Peyer's patch (tissue), 4 donors: Measurements from ENCODE around the gene TXLNB.

GRCh38 chr6:137875012-137875770 is 8.1 kb downstream of the TNFAIP3 start:
- PRO-cap = no peak
- RAMPAGE, long total RNA, 4 experiments = no peak in any of the 4 experiments

- PRO-cap = no peak
- RAMPAGE, long total RNA, 4 experiments = no peak in any of the 4 experiments
Observed at GRCh38 chr6:137982364-137982781, 115.3 kb downstream of the TNFAIP3 start.

GRCh38 chr6:138013851-138014502 is 93.2 kb downstream of the PERP start:
- PRO-cap = no peak
- RAMPAGE, long total RNA, 4 experiments = no peak in any of the 4 experiments

- PRO-cap = no peak
- RAMPAGE, long total RNA, 4 experiments = no peak in any of the 4 experiments
Observed at GRCh38 chr6:138485851-138486309, 13.4 kb downstream of the NHSL1 start.

DNA sequence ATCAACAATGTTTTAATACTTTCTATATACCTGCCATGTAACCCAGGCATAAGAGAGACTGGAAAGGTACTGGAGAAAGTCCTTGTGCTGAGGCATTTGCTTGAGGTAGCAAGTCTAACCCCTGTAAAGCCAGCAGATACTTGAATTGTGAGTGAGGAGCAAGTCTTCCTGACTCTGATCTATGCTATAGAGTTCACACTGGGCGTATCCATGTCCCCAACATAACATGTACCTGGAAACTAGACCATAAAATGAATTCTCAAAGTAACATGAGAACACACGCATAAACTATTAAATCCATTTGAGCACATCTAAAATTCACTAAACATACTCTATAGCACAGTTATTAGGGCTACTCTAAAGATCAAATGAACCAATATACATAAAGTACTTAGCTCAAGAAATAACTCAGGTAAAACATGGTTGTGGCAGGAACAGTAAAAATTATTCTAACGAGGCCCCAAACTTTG is 2.0 kb downstream of the NHSL1 start:
- PRO-cap = unidirectional peak, minus-strand start at position 181 of the sequence
- RAMPAGE, long total RNA, 4 experiments = no peak in any of the 4 experiments

DNA sequence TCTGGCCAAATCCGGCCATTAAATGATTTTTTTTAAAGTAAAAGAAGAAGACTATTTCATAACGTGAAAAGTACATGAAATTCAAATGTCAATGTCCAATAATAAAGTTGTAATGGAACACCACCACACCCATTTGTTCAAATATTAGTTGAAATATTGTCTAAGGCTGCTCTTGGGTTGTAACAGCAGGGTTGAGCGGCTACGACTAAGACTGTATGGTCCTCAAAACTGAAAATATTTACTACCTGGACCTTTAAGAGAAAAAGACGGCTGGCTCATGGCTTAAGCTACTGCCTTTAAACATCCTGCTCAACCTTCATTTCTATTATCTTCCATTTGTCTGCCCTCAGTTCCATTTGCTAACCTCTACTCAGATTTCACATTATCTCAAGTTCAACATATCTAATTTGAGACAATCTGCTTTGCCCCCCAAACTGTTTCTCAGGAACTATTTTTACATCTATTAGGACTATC is 4.2 kb upstream of the NHSL1 start:
- PRO-cap = unidirectional peak, plus-strand start at position 175 of the sequence
- RAMPAGE, long total RNA, 4 experiments = no peak in any of the 4 experiments

GRCh38 chr6:138540354-138540947 is 41.2 kb upstream of the NHSL1 start:
- PRO-cap = no peak
- RAMPAGE, long total RNA, 4 experiments = no peak in any of the 4 experiments

GRCh38 chr6:138571240-138571586 is 71.9 kb upstream of the NHSL1 start:
- PRO-cap = no peak
- RAMPAGE, long total RNA, 4 experiments = no peak in any of the 4 experiments

DNA sequence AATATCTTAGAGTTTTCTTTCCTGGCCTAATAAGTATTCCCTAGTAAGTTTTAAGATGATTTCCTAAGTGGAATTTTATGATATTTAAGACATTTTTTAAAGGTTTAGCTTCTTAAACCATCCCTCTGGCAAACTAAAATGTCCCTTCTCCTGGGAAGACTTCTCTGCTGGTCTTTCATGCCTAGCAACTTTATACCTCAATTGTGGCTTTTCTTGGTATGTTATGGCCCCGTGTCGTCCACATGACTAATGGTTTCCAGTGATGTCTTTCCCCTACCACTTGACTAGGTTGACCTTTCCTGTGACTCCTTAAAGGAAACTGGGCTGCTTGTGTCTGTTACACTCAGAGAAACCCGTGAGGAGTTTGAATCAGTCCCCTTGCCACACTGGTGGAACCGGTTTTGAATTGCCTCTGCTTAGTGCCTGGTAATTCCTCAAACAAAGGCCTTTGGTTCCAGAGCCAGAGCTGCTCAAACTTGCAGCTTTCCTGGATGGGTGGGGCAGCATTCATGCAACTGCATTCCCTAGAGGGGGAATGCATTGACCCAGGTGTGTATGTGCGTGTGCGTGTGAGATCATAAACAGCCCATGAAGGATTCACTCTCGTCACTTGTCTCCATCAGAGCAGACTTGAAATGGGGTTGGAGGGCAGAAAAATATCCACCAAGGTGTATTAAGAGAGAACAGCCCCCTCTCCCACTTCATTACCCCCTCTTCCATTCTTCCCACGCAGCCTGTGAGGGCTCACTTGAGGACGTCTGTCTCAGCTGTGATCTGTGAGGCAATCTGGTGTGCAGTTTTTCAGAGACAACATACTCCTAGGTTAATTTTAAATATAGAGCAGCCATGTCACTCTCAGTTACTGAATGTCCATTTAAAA is 22.0 kb downstream of the ECT2L start:
- PRO-cap = no peak
- RAMPAGE, long total RNA, 4 experiments = no peak in any of the 4 experiments

DNA sequence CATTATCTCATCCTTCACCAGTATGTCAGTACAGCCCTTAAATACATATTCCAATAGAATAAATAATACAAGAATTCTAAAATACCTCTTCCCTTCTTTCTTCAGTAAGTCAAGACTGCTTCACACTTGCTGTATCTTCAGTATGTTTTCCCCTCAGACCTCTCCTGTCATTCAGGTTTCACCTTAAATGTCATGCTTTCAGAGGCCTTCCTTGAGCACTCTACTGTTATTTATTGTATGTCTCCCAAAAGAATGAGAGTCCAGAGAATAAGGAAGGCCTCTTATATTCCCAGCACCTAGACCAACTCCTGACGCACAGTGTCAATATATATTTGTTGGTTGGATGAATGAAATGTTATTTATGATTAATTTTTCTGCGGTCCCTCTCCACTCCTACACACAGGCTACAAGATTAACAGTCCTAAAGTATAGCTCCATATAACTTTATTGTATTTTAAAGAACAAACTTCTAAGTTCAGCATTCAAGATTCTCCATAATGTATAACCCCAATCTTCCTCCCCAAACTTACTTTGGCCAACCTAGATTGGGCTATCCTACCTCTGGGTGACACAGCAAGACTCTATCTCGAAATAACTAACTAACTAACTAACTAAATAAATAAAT is 25.4 kb downstream of the REPS1 start:
- PRO-cap = no peak
- RAMPAGE, long total RNA, 4 experiments = start-site peak on the minus strand in 2 of 4 experiments, centred at position 221 of the sequence, 8 to 11 reads per replicate

GRCh38 chr6:138971156-138971502 is 16.9 kb downstream of the REPS1 start:
- PRO-cap = no peak
- RAMPAGE, long total RNA, 4 experiments = no peak in any of the 4 experiments

DNA sequence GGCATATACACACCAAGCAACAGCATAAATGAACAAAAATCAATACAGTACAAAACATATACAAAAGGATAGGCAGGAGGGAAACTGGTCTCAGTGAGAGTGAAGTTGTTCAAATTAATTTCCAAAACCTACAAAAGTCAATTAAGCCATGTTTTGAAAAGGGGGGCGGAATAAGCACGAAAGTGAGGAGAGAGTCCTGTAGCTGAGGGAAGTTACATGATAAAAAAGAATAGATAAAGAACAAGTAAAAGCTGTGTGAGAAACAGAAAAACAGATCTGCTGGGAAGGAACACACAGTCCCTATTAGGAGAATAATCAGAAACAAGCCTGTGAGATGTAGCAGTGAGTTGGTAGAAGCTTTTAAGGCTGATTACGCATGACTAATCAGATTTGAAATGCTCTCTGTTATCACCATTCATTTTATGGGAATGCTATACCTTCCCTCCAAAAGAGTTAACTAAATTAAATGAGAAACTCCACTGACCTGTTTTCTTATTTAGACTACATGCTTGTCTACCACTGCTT is 15.9 kb downstream of the REPS1 start:
- PRO-cap = no peak
- RAMPAGE, long total RNA, 4 experiments = no peak in any of the 4 experiments

DNA sequence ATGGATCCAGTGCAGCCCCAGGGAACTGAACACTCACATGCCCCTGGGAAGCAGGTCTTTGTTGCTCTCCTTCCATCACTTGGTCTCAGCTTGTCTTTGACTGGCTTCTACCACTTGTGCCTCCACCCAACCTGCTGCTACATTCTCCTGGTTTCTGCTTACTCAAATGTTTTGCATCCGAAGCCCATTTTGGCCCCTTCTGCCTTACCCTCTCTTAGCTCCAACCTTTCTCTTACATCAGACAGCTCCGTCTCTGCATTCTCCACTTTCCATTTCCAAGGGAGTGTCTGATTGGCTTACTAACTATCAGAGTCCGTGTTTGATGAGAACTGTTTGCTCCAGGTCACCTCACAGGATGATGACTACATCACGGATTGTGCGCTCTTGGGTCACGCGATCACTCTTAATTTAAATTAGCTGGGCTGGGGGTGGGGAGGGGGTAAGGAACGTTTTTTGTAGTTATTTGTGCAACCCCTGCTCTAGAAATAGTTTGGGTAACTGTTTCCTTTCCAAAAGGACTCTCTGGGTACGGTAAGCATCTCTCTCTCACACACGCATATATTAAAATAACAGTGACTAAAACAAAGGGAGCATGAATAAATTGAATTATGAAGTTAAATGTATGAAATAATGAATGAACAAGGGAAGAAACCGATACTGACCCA is 809 bp upstream of the ABRACL start:
- PRO-cap = bidirectional peak, plus-strand start at position 351 of the sequence, minus-strand start at position 277 of the sequence
- RAMPAGE, long total RNA, 4 experiments = no peak in any of the 4 experiments

- PRO-cap = no peak
- RAMPAGE, long total RNA, 4 experiments = no peak in any of the 4 experiments
Observed at GRCh38 chr6:139166055-139166742, 31.3 kb downstream of the HECA start.

GRCh38 chr6:139178124-139178575 is 43.3 kb downstream of the HECA start:
- PRO-cap = no peak
- RAMPAGE, long total RNA, 4 experiments = no peak in any of the 4 experiments

GRCh38 chr6:139219270-139219788 is 72.5 kb downstream of the TXLNB start:
- PRO-cap = no peak
- RAMPAGE, long total RNA, 4 experiments = no peak in any of the 4 experiments

DNA sequence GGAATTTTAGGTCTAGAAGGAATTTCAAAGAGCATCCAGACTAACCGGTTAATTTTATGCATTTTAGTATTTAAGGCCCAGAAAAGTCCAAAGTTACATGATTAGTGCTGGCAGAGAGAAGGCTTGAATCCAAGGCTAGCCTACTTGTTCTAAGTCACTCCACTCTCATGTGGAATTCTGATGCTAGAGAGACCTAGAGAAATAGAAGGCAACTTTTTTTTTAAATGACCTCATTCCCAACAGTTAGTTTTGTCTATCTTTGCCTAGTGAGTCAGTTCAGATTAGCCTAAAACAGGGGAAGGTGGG is 13.7 kb downstream of the TXLNB start:
- PRO-cap = no peak
- RAMPAGE, long total RNA, 4 experiments = no peak in any of the 4 experiments

GRCh38 chr6:139291536-139292596 is at the start of gene TXLNB:
Gene TXLNB (minus strand): TSS chr6:139291998.
- PRO-cap = bidirectional peak, plus-strand start at chr6:139291946, minus-strand start at chr6:139291766; bidirectional peak, plus-strand start at chr6:139292235, minus-strand start at chr6:139292013
- RAMPAGE, long total RNA, 4 experiments = no peak in any of the 4 experiments

DNA sequence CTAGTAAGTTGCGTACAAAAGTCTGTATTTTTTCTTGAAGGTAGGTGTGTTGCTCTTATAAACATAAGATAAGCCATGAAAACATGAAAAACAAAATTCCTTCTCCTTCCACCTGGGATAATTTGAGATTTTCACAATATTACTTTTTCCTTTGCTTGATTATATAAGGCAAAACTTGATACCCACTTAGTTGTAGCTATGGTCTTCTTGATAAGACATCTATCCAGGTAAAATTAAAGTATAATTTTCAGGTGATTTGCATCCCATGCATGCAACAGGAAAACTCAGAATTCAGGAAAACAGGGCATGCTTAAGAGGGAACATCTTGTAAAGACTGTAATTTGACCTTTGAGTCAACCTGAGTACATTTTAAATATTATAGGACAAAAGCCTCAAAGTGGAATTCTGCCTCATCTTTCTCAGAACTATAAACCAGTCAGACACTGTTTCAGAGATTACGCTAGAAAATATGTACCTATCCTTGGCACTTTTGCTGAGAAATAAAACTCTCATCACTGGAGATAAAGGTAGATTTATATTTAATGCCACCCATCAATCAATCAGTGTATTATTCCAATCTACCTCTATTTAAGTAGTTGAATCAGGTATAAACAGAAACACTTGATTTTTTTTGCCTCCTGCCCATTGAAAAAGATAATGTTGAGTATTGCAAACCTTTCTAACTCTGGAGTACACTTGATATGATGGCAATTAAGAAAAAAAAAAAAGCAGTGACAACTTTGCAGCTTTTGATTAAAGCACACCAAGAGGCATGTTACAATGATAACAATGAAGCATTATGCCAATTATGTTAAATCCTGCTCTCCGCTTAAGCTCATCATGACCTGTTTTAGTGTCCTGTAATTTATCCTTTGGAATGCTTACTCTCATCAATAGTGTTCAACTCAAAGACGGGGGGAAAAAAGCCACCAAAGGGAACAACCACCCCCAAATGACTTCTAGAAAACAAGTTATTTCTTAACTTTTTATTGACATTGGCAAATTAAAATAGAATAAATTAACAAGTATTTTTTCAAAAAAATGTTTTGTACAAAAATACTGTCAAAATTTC is 2.8 kb downstream of the CITED2 start:
- PRO-cap = no peak
- RAMPAGE, long total RNA, 4 experiments = no peak in any of the 4 experiments

- PRO-cap = no peak
- RAMPAGE, long total RNA, 4 experiments = no peak in any of the 4 experiments
Observed at GRCh38 chr6:139442112-139442499, 67.7 kb upstream of the CITED2 start.